ENCODE measurements around the genes ZNF469 and PABPN1L.

- PRO-cap = no peak
- RRBS, 2 experiments = 79 to 88% methylated on average over 8 of the region's 53 CpGs
Measured at GRCh38 chr16:88234231-88235436, 148.1 kb upstream of the ZNF469 start.

- PRO-cap = no peak
- RRBS, 2 experiments = under 1 to 1% methylated on average over 20 to 35 of the region's 59 CpGs
Measured at GRCh38 chr16:88382726-88383271, at the start of gene ZNF469. Gene ZNF469 (plus strand): TSS chr16:88382959.

- PRO-cap = no peak
- RRBS, 2 experiments = no CpG with 5 or more reads among the region's 11 CpGs
Measured at GRCh38 chr16:88411262-88411521, 28.4 kb downstream of the ZNF469 start.

DNA sequence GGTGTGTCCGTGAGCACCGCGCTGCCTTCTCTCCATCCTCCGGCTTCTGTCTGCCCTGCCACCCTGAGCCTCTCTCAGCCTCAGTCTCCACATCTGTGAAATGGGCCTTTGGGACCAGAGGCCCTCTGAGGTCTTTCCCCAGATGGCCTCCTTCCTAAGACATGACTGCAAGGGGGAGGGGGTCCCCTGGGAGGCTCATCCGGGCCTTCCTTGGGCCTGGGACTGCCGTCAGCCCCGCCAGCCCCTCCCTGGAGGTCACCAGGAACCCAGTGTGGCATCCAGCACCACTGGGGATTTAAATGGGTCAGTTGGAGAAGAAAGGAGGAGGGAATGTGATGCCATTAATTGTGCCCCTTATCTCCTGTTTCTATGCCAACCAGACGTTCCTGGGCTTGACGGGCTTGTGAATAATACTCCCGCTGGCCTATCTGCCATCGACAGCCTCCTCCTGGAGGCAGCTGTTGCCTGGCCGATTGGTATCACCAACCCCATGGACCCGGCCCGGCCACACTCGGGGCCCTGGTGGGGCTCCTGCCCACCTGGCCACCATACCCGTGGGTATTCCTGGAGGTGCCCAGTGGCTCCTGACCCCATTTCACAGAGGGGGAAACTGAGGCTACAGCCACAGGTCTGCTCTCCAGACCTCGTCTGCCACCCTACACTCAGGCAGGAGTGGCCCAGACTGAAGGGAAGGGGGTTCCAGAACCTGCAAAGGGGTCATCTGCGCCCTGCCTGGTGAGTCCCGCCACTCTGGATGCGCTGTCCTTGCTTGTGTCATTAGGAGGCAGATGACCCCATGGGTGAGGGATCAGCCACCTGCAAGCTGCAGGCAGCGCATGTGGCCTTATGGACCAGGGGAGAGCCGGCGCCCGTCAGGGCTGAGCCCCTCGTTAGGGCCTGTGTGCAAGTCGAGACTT, 5.3 kb downstream of the ZFPM1 start:
- PRO-cap = no peak
- RRBS, 2 experiments = 98 to 99% methylated on average over 4 of the region's 26 CpGs

DNA sequence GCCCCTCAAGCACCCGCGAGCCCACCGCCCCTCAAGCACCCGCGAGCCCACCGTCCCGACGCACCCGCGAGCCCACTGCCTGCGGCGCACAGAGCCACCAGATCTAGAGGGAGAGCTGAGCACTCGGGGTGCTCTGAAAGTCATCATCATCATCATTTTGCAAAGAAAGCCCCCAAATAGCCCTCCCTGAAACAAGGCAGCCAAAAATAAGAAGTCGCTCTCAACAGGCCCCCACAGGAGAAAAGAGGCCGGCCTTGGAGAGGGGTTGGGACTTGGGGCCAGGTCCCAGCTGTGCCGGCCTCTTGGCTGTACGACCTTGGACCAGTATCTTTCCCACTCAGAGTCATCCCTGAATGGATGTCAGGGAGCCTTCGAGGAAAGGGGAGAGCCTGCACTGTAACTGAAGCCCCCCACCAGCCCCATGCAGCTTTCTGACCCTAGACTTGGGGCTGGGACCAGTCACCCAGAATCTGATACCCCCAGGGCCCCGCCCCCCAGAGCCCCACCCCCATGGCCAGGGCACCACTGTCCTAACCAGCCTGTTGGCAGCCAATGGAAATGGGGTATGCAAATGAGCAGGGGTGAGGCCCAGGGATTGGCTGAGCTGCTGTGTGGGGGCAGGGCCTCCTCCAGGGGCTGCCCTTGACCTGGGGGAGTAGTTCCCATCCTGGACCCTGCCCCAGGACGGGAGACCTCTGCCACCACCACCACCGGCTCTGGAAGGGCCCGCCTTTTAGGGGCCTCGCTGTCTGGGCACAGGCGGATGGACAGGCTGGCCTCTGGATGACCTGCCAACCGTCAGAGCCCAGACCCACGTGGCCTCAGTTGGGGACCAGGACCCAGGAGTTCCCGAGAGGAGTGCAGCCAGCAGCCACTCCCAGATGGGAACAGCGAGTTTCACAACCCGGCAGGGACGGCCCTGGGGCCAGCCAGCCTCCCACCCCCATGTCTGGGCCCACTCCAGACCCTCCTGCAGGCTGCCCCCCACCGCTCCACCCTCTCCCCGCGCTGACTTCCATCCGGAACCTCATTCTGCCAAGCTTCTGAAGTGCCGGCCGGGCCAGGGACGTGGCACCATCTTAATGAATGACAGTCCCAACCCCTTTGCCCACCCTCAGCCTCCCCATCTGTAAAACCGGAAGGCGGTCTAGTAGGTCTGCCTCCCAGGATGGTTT, 15.5 kb downstream of the ZFPM1 start:
- PRO-cap = no peak
- RRBS, 2 experiments = 46 to 57% methylated on average over 6 to 12 of the region's 39 CpGs

DNA sequence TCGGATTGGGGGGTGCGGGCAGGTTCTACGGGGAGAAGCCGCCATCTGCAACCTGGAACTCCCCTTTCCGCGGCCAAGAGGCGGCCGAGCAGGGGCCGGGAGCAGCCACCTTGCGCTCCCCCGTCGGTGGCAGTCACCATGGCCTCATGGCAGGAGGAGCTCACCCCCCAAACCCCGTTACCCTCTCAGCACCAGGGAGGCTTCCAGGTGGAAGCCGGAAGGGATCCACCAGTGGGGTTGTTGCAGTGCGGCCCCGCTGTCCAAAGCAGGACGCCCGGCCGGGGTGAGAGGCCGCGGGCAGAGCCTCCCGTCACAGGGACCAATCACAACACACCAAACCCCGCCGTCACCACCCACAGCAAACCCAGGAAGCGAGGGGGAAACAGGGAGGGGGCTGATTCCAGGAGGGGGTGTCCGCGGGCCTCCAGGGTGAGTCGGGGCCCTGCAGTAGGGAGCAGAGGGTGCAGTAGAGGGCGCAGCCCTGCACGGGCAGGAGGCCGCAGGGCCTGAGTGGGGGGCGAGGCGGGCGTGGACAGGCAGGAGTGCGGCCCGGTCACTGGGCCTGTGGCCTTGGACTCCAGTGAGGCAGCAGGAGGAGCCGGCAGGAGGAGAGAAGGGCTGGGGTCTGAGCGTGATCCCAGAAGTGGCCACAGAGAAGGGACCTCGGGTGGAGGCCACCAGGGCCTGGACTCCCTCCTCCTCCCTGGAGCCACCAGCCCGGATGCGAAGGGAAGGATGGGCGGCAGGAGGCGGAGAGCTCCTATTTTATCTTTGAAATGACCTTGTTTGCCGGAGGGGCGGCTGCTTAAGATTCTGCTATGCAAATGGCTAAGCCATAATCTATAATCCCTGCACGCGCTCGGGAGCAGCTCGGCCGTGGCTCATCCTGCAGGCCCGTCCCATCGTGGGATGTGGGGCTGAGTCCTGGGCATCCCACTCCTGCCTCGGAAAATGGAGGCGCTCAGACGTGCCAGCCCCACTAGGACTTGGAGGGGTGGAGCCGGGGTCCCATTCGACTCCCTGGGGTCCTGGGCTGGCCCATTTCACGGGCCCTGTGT, 41.4 kb downstream of the ZFPM1 start:
- PRO-cap = no peak
- RRBS, 2 experiments = 73 to 74% methylated on average over 12 to 16 of the region's 58 CpGs

- PRO-cap = no peak
- RRBS, 2 experiments = 64 to 79% methylated on average over 3 to 4 of the region's 25 CpGs
Measured at GRCh38 chr16:88526609-88527348, 43.4 kb upstream of the ZC3H18 start.

DNA sequence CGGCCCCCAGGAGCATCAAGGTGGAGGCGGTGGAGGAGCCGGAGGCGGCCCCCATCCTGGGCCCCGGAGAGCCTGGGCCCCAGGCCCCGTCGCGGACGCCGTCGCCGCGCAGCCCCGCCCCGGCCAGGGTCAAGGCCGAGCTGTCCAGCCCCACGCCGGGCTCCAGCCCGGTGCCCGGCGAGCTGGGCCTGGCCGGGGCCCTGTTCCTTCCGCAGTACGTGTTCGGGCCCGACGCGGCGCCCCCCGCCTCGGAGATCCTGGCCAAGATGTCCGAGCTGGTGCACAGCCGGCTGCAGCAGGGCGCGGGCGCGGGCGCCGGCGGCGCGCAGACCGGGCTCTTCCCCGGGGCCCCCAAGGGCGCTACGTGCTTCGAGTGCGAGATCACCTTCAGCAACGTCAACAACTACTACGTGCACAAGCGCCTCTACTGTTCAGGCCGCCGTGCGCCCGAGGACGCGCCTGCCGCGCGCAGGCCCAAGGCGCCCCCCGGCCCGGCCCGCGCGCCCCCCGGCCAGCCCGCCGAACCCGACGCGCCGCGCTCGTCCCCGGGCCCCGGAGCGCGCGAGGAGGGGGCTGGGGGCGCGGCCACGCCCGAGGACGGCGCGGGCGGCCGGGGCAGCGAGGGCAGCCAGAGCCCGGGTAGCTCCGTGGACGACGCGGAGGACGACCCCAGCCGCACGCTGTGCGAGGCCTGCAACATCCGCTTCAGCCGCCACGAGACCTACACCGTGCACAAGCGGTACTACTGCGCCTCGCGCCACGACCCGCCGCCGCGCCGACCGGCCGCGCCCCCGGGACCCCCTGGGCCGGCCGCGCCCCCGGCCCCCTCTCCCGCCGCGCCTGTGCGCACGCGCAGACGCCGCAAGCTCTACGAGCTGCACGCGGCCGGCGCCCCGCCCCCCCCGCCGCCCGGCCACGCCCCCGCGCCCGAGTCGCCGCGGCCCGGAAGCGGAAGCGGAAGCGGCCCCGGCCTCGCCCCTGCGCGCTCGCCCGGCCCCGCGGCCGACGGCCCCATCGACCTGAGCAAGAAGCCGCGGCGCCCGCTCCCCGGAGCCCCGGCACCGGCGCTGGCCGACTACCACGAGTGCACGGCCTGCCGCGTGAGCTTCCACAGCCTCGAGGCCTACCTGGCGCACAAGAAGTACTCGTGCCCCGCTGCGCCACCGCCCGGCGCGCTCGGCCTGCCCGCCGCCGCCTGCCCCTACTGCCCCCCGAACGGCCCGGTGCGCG, 36.5 kb upstream of the ZC3H18 start:
- PRO-cap = no peak
- RRBS, 2 experiments = 4 to 5% methylated on average over 75 to 83 of the region's 191 CpGs

- PRO-cap = no peak
- RRBS, 2 experiments = no CpG with 5 or more reads among the region's 36 CpGs
Measured at GRCh38 chr16:88658589-88659368, 4.1 kb downstream of the MVD start.

DNA sequence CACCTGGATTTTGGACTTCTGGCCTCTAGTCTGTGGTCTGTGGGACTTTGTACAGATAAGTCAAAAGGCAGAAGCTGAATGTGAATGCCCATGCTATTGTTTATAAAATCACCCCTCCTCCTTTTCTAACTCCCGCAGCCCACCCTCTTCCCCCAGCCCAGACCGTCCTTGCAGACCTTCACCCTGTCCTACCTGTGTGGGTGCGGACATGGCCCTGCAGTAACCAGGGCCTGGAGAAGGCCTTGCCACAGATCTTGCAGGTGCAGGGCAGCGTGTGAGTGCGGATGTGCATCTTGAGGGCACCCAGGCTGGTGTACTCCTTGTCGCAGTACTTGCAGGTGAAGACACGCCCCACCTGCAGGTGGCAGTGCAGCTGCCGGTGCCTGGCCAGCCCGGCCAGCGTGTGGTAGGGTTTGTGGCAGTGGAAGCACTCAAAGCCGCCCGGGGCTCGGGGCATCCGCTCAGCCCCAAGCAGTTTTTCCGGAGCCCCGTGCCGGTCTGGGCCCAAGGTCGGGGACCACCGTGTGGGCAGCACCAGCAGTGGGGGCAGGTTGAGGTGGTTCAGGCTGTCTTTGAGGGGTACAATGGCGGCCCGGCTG, 5.3 kb downstream of the SNAI3 start:
- PRO-cap = no peak
- RRBS, 2 experiments = 55 to 57% methylated on average over 7 to 12 of the region's 21 CpGs

- PRO-cap = no peak
- RRBS, 2 experiments = 17 to 52% methylated on average over 12 to 17 of the region's 35 CpGs
Measured at GRCh38 chr16:88700804-88701481, 5.3 kb downstream of the RNF166 start.

DNA sequence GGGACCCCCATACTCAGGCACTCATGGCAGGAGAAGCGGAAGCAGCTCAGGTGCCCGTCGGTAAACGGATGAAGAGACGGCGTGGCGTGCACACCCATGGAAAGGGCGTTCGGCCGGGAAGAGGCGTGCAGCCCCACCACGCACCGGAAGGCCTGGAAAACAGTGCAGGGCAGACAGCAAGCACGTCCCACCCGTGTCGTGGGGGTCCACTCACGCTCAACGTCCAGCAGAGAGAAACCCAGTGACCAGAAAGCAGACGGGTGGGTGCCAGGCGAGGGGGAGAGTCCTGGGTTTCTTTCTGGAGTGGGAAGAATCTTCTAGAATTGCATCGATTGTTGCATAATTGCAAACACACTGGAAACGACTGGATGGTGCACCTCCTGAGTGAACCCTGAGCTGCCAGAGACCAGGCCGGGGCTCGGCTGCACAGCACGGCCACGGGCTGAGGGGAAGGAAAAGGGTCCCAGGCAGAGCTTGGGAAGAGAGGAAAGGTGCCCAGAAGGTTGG, 3.2 kb downstream of the RNF166 start:
- PRO-cap = no peak
- RRBS, 2 experiments = 96% methylated on average over 4 of the region's 26 CpGs; no CpG with 5 or more reads in 1 of the 2 experiments

DNA sequence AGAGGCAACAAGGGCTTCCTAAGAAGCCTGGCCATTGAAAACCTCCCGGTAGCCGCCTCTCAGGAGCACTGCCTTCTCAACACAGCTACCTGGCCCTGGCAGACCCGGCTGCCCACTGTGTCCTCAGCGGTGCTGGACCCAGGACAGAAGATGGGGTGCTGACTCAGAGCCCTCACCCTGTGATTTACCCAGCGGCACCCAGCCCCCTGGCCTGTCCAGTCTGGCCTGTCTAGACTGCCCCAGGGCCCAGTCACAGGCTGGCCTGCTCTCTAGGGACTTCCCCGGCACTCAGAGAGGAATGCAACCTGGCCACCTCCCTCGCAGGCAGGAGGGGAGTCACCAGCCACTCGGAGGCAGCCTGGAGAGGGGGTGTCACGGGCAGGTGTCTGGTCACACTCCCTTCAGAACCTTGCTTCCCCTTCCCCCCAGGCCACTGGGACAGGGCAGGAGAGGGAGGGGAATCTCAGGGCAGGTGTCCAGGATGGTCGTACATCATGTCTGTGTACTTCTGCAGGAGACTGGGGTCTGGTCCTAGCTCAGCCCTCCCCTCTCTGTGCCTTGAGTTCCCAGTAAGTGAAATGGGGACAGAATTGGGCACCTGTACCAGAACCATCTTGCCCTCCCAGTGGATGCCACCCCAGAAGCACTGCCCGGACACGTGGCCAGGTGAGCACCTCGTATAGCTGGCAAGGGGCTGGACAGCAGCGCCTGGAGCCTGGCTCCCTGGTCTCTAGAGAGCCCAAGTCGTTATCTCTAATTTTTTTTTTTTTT, 19.9 kb downstream of the PIEZO1 start:
- PRO-cap = no peak
- RRBS, 2 experiments = 77 to 79% methylated on average over 3 of the region's 15 CpGs

DNA sequence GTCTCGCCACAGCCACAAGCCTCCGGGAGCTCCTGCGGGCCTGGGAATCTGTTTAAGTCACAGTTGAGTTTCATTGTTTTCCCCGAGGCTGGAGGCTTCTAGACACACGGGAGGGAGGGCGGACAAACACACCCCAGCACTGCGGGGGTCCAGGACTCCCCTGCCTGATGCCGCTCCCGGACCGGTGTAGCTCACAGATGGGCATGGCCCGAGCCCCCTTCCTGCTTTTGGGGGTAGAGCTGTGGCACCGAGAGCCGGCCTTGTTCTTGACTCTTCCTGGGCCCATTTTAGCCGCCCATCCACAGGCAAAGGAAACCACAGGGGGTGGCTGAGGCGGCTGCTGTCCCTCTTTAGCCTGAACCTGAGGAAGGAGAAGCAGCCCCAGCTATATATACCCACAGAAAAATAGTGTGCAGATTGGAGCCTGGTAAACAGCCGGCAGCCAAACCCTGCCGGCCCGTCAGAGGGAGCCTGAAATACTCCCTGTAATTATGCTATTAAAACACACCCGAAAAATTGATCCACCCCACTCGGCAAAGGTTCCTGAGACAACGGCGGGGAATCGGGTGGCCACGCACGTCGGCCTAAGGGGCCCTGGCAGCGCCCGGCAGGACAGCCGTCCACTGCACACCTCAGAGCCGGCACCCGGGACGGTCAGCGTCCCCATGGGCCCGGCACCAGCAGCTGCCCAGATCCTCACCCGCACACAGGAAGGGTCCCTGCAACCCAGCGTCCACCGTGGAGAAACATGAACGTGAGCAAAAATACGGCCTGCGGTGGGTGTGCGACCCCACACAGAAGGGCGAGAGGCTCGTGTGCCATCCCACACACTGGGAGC, 6.8 kb downstream of the PIEZO1 start:
- PRO-cap = no peak
- RRBS, 2 experiments = 35 to 47% methylated on average over 6 to 8 of the region's 43 CpGs

DNA sequence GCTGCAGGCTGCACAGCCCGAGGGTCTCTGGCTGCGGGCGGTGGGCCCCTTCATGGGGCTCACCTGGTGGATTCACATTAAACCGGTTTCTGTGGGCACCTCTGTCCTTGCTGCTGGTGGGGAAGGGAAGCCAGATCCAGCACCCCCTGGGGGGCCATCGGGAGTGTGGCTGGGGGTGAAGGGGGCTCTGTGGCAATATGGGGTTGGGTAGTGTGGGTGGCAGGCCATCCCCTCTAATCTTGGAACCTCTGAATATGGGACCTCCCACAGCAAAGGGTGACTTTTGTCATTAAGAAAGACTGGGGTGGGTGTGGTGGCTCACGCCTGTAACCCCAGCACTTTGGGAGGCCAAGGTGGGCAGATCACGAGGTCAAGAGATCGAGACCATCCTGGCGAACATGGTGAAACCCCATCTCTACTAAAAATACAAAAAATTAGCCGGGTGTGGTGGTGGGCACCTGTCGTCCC, 3.3 kb downstream of the APRT start:
- PRO-cap = no peak
- RRBS, 2 experiments = no CpG with 5 or more reads among the region's 11 CpGs

DNA sequence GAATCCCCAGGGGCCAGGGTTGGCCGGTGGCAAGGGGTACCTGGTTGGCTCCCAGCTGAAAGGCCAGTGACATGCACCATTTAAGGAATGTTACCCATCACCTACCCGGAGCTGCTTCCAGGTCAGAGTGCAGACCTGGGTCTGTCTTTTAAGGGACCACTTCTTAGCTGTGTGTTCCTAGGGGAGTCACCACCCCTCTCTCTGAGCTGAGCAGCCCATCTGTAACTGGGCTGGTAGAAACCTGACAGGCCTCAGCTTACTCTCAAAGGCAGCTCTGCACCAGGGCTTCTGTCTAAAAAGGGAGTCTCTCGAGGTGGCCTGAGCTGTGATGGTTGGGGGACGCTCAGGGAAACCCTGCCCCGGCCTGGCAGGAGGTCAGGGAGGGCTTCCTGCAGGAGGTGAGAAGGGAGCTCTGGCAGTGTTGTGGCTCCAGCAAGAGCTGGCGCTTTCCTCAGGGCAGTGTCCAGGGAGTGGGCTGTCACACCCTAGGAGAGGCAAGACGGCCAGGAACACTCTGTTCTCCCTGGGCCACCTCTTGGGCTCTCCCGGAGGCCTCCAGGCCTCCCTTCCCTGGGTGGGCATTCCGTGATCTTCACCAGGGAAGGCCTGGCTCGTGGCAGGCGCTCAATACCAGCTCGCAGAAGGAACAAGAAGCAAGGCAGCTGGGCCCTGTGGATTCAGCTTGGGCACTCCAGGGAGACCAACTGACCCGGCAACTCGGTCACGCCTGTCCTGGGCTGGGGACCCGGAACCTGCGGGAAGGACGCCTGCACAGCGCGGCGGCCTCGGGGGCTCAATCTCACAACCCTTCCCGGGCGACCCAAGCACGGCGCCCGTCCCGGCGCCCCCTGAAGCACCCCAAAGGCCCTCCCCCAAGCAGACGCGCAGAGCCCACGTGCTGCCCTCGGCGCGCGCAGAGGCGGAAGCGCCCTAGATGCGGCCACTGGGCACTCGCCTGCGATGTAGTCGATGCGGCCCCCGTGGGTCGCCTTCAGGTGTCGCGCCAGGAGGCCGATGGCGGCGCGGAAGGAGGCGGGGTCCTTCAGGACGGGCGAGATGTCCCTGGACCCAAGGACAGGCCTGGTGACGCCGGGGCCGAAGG, 782 bp downstream of the APRT start:
- PRO-cap = bidirectional peak, plus-strand start at position 916 of the sequence, minus-strand start at position 966 of the sequence
- RRBS, 2 experiments = 4 to 7% methylated on average over 12 to 13 of the region's 57 CpGs

GRCh38 chr16:88854482-88855102, 2.2 kb downstream of the GALNS start:
- PRO-cap = no peak
- RRBS, 2 experiments = 56 to 68% methylated on average over 4 of the region's 17 CpGs

- PRO-cap = no peak
- RRBS, 2 experiments = 88% methylated on average over 1 of the region's 19 CpGs; no CpG with 5 or more reads in 1 of the 2 experiments
Measured at GRCh38 chr16:88866519-88866995, at the start of gene PABPN1L. Gene PABPN1L (minus strand): TSS chr16:88866660.

GRCh38 chr16:88888903-88889420, 22.5 kb upstream of the PABPN1L start:
- PRO-cap = no peak
- RRBS, 2 experiments = 96% methylated on average over 2 of the region's 23 CpGs; no CpG with 5 or more reads in 1 of the 2 experiments

GRCh38 chr16:88941713-88942410, 35.1 kb downstream of the CBFA2T3 start:
- PRO-cap = no peak
- RRBS, 2 experiments = 2% methylated on average over 8 to 11 of the region's 62 CpGs

All from astrocyte (in vitro differentiated cells and primary cell).